ENCODE measurements around the gene RBBP7.

DNA sequence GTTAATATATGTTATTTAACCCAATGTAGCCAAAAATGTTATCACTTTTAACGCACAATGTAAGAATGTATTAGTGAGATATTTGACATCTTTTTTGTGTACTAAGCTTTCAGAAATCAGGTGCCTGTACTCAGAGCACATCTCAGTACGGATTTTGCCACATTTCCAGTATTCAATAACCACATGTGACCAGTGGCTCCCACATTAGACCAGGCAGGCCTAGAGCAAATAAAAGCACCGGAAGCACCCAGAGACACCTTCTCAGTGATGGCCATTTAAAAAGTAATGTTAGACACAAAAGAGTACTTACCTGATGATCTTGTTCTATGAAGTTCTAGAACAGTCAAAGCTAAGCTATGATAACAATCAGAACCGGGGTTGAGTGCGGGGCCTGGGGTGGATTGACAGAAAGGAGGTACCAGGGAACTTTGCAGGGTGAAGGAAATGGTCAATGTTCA, 1.2 kb downstream of the CTPS2 start:
- RRBS: 100% methylated on average over 1 of the region's 5 CpGs
CAGE:
- cytosol, long polyA plus RNA: no peak
- long polyA plus RNA: no peak
- nucleus, long polyA plus RNA: no peak

DNA sequence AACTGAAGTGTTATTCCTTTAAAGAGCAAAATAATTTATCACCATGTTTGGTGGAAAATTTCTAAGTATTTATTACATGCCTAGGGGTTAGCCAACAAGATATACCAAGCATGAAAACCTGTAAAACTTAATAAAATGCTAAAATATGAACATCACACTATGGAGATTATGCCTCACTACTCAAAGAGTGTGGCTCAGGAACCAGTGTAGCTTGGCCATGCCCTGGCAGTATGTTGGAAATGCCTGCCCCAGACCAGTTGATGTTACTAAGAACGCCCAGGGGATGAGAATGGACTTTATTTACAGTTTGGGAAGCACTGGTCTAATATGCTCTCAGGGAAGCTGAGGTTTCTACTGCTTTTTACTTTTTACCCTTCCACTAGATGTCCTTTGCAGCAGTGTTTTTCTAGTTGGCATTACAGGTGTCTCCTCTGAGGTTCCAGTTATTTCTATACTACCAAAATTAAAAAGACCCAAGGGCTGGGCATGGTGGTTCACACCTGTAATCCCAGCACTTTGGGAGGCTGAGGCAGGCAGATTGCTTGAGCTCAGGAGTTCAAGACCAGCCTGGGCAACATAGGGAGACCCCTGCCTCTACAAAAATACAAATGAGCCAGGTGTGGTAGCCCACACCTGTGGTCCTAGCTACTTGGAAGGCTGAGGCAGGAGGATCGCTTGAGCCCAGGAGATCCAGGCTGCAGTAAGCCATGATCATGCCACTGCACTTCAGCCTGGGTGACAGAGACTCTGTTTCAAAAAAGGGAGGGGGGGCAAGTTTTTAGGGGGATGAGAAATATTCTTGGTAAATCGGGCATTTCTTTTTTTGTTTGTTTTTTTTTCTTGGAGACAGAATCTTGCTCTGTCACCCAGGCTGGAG, 23.5 kb upstream of the TXLNG start:
- RRBS: no CpG with 5 or more reads among the region's 3 CpGs
CAGE:
- cytosol, long polyA plus RNA: no peak
- long polyA plus RNA: no peak
- nucleus, long polyA plus RNA: no peak

GRCh38 chrX:16822330-16822606, 36.0 kb downstream of the TXLNG start:
- RRBS: no CpG with 5 or more reads among the region's 3 CpGs
CAGE:
- cytosol, long polyA plus RNA: no peak
- long polyA plus RNA: no peak
- nucleus, long polyA plus RNA: no peak

DNA sequence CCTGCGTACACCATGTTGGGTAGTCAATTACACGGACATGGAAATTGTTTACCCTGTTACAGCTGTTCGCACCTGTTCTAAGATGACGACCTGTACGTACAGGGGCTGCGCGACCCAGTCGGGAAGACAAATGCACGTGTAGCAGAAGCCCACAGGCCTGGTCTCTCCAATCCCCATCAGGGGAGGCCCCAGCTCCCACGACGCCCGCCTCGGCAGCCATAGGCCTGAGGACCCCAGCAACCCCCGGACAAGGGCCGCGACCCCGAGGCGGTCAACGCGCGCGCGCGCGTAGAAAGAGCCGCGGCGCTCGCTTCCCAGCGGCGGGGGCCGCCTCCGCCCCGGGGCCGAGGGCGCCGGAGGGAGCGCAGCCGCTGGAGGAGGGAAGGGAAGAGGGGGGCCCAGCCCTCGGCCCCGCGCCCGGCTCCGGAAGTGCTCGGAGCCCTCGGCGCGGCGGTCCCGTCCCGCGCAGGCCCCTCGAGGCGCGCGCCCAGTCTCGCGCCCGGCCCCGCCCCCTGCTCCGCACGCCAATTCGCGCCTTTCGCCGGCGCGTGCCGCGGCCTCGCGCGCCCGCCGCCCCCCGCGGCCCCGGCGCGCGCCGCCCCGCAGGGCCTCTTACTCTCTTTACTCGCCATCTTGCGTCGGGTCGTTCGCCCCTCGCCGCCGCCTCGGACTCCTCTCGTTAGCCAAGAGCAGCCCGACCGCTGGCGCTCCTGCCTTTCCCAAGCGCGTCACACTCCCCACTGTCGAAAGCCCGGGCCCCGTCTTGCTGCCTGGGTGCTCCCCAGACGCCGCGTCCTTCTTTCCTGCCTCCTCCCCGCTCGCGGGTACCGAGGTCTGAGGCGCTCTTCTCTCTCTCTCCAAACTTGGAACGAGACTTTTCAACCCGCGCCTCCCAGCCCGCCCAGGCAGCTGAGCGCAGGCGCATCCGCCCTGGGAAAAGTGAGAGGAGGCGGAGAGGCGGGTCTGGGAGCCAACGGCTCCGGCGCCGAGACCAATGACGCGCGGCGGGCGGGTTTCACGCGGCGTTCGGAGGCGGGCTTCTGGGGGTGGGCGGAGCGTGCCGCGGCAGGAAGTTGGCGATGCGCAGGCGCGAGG, at the start of gene RBBP7:
TSS of gene RBBP7 (minus strand) at position 941 of the 1,095 bp plus-strand sequence.
- RRBS: 9% methylated on average over 53 of the region's 140 CpGs
CAGE:
- cytosol, long polyA plus RNA: start-site peak on the minus strand centred at position 786 of the sequence, 271 bp wide, 1,002 and 1,498 reads in 2 replicates
- long polyA plus RNA: start-site peak on the minus strand centred at position 785 of the sequence, 269 bp wide, 1,063 and 1,365 reads in 2 replicates
- nucleus, long polyA plus RNA: no peak

DNA sequence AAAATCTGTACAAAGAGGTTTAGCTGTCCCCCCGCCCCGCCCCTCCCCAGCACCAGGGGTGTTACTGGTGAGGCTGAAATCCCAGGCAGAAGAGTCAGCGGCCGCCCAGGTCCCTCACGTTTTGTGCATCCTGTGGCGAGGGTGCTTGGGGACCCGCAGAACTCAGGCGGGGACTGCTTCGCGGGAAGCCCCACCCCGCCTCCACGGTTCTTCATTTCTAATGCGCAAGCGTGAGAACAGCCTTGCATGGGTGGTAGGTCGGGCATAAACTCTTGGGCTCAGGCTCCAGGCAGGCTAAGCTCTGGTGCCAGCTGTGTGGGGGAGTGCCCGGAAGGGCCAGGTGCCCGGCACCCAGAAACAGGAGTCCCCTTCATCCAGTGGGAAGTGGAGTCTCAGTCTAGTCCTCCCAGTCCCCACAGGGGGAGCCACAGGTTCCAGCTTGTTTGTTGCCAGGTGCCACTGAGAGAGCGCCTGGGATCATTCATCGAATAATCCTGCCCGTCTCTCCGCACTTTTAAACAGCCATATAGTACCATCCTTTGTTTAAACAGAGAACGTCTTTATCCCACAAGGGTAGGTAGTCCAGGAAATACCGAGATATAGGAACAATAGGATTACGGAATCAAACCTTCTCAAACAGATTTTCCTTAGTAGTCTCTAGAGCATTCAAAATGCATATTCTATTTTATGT, 12.6 kb upstream of the RBBP7 start:
- RRBS: no CpG with 5 or more reads among the region's 24 CpGs
CAGE:
- cytosol, long polyA plus RNA: no peak
- long polyA plus RNA: no peak
- nucleus, long polyA plus RNA: no peak

GRCh38 chrX:16892717-16893340, 22.7 kb upstream of the RBBP7 start:
- RRBS: no CpG with 5 or more reads among the region's 8 CpGs
CAGE:
- cytosol, long polyA plus RNA: no peak
- long polyA plus RNA: no peak
- nucleus, long polyA plus RNA: no peak

- RRBS: 21% methylated on average over 11 of the region's 46 CpGs
CAGE:
- cytosol, long polyA plus RNA: no peak
- long polyA plus RNA: no peak
- nucleus, long polyA plus RNA: no peak
Measured at GRCh38 chrX:17377048-17377699, 2.2 kb downstream of the NHS start.

GRCh38 chrX:17580472-17580800, 156.9 kb upstream of the SCML1 start:
- RRBS: no CpG with 5 or more reads among the region's 3 CpGs
CAGE:
- cytosol, long polyA plus RNA: no peak
- long polyA plus RNA: no peak
- nucleus, long polyA plus RNA: no peak

DNA sequence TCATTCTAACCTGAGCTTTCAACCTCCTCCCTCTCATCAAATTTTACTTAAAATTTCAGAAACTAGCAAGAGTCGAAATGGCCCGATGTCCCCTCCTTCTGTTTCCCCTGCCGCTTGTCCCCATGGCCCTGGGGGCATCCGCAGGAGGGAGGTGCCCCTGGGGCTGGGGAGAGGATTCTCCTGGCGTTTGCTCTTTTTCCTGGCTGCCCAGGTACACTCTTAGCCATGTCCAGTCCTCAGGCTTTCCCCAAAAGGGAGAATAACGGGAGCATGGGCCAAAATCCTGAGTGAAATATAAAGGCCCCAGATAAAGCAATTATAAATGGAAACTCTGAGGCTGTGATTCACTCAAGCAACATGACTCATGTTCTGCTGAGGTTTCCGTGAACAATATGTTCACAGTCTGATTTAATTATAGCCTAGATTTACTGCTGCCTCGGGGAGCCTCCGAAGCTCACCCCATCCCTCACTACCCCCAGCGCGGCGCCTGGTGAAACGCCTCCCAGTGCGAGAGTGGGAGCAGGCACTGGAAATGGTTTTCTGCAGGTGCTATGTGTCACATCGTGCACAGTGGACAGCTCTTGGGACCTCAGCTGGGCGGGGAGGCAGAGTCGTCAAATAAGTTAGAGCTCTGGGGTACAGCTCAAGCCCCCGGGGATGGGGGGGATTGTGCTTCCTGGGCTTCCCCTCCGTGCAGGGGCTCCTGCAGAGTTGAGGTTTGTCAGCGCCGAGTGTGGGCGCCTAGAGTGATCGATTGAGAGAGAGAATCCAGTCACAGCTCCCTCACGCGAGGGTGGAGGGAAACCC, 110.8 kb downstream of the PHKA2 start:
- RRBS: no CpG with 5 or more reads among the region's 25 CpGs
CAGE:
- cytosol, long polyA plus RNA: no peak
- long polyA plus RNA: no peak
- nucleus, long polyA plus RNA: no peak

DNA sequence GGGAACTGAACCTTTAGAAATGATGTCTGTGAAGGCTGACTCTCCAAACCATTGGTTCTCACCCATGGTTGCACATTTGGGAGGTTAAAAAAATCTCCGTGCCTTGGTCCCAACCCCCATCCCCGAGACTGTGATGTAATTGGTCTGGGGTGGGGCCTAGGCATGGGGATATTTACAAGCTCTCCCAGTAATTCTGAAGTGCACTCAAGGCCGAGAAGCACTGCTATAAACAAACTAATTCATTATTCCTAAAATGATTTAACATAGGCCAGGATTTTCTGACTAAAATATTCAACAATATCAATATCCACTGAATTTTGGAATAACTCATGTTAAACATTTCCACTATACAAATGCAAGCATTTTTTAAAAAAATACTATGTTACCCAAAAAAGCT, 27.5 kb downstream of the MAP3K15 start:
- RRBS: no CpG with 5 or more reads among the region's 3 CpGs
CAGE:
- cytosol, long polyA plus RNA: no peak
- long polyA plus RNA: no peak
- nucleus, long polyA plus RNA: no peak

- RRBS: no CpG with 5 or more reads among the region's 6 CpGs
CAGE:
- cytosol, long polyA plus RNA: no peak
- long polyA plus RNA: no peak
- nucleus, long polyA plus RNA: no peak
Measured at GRCh38 chrX:19683589-19684233, 168.4 kb upstream of the MAP3K15 start.

GRCh38 chrX:19802743-19803300, 84.6 kb downstream of the SH3KBP1 start:
- RRBS: no CpG with 5 or more reads among the region's 11 CpGs
CAGE:
- cytosol, long polyA plus RNA: no peak
- long polyA plus RNA: no peak
- nucleus, long polyA plus RNA: no peak

DNA sequence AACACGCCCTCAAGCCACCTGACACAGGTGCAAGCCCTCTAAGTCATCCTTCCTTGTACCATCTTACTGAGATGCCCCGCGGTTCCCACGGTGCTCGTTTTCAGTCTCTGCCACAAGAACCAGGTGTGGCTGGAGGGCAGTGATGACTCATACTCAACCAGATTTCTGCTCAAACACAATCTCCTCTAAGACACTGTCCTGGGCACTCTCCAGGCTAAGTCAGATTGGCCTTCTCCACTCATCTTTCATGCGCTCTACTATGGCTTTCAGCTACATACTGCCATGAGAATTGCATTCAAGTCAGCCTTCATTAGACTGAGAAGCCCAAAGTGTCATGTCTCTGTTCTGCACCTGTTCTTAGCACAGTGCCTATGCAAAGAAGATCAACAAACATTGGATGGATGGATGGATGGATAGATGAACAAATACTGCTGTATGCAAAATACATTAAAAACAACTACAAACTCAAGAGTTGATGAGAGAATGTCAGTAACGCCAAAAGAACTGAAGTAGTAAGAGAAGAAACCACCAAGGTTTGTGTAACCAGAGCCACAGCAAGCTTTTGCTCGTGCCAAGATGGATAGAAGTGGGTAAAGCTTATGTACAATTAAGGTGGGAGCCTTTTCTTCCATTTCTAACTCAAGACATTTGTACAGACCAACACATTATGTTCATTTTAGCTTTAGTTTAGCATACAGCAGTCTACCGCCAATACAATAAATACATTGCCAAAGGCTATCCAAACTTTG, 3.3 kb downstream of the SH3KBP1 start:
- RRBS: no CpG with 5 or more reads among the region's 9 CpGs
CAGE:
- cytosol, long polyA plus RNA: no peak
- long polyA plus RNA: no peak
- nucleus, long polyA plus RNA: no peak

DNA sequence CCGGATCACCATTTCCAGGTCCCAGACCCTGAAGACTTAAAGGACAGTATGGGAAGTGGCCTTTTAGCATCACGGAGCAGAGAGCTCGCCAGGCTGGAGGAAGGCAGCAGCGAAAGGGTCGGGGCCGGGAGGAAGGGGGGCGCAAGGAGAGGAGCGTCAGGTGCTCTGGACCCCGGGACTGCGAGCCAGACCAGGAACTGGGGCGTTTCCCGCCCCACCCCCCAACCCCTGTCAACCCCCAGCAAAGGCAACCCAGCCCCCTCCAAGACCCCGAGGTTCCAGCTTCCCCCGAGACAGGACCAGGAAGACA, 855 bp downstream of the SH3KBP1 start:
- RRBS: 29% methylated on average over 5 of the region's 14 CpGs
CAGE:
- cytosol, long polyA plus RNA: no peak
- long polyA plus RNA: no peak
- nucleus, long polyA plus RNA: no peak

GRCh38 chrX:19965985-19966575, 24.8 kb downstream of the BCLAF3 start:
- RRBS: no CpG with 5 or more reads among the region's 5 CpGs
CAGE:
- cytosol, long polyA plus RNA: no peak
- long polyA plus RNA: no peak
- nucleus, long polyA plus RNA: no peak

DNA sequence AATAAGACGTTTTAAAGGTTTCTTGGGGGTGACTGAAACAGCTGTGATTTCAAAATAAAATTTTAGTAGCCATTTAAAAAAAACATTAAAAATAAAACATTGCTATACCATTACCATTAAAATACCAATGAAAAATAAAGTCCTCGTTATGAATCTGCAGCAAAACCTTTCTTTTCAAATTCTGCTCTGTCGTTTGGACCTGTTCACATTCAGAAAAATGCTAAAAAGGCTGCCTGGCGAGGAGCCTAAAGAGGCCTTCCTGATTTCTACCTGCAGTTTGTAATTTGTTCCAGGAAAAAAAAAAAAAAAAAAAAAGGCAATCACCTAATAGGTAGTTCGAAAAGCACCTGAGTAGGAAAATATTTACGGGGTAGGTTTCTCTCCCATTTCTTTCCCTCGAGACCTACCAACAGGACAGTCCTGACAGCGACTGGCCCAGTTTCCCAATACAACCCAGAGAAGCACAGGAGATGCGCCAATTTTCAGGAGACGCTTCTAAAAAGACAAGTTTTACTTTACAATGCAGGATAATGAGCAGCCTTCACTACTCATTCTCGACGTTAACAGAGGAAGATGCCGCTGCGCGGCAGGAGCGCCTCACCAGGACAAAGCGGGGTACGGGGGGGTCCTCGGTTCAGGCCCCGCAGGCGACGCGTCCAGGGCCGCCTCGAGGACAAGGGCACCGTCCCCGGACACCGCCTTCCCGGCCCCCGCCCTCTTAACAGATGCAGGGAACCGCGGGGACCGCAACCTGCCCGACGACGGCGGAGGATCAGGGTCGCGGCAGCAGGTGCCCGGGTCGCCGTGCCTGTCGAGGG, 803 bp downstream of the BCLAF3 start:
- RRBS: 32% methylated on average over 12 of the region's 43 CpGs
CAGE:
- cytosol, long polyA plus RNA: no peak
- long polyA plus RNA: no peak
- nucleus, long polyA plus RNA: no peak

- RRBS: 52% methylated on average over 4 of the region's 12 CpGs
CAGE:
- cytosol, long polyA plus RNA: no peak
- long polyA plus RNA: no peak
- nucleus, long polyA plus RNA: no peak
Measured at GRCh38 chrX:20056612-20057079, 60.1 kb downstream of the MAP7D2 start.

DNA sequence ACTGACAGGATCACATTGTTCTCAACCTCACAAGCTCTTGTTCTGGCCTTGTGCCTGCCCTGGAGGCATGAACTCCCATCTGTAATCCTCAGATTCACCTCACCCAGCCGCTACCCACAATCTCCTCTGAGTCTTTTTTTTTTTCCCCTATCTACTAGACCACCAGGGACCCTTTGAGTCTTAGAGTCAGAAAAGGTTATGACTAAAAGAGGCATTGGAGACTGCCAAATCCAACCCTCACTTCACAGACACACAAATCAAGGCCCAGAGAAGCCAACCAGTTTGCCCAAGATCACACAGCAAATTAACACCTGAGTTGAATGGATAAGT, 53.8 kb downstream of the MAP7D2 start:
- RRBS: no CpG with 5 or more reads among the region's 1 CpG
CAGE:
- cytosol, long polyA plus RNA: no peak
- long polyA plus RNA: no peak
- nucleus, long polyA plus RNA: no peak

GRCh38 chrX:20140925-20141590, 580 bp downstream of the EIF1AX start:
- RRBS: 2% methylated on average over 7 of the region's 27 CpGs
CAGE:
- cytosol, long polyA plus RNA: no peak
- long polyA plus RNA: no peak
- nucleus, long polyA plus RNA: no peak

DNA sequence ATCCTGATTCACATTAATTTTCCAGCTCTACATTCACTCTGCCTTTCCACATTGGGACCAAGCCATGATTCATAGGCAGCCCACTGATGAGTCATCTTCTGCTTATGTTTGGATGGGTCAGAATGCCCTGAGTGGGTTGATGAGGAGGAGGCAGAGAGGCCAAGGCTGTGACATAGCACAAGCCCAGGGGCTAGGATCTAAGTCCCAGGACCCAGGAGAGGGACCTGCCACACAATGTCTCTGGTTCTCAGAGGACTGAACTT, 247.7 kb upstream of the RPS6KA3 start:
CAGE:
- cytosol, long polyA plus RNA: no peak
- long polyA plus RNA: no peak
- nucleus, long polyA plus RNA: no peak

Measured in IMR-90 (cell line).